ENCODE measurements around the gene TINAGL1.

DNA sequence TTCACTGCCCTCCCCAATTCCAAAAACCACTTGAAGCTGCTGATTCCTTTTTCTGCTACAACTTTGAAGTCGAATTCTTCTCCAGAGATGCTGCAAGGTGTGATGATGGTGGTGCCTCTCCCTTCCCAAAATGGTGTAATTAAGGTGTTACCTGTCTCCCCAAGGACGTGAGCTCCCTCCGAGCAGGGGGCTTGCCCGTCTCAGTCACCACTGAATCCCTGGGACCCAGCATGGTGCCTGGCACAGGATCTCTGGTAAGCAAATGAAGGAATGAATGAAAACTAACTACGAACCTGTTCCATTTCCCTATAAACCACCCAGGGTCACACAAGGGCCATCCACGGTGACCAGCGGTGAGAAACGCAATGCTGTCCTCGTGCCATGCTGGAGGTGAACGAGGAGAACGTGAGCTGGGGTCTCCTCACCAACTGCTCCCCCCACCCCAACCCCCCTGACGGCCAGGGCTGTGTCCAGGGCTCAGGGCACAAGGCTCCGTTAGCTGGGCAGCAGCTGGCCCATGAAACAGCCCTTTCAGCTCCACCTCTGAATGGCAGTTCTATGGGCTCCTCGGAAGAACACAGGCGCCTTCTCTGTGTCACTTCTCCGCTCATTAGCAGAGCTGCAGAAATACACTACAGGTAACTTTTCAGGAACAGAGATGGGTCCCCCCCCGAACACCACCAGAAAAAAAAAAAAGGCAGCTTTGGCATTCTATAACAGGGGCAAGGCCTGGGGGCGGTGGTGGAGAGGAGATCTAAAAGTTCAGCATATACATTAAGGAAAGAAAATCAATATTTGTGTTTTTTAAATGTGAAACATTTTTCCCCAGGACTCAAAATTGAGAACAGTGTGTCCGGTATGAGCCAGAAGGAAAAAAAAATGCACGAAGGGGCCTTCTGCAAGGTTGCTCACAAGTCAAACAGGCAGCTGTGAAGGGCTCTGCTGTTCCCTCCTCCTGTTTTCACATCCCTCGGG lies 2.3 kb upstream of the MATN1 start:
- PRO-cap = no peak

DNA sequence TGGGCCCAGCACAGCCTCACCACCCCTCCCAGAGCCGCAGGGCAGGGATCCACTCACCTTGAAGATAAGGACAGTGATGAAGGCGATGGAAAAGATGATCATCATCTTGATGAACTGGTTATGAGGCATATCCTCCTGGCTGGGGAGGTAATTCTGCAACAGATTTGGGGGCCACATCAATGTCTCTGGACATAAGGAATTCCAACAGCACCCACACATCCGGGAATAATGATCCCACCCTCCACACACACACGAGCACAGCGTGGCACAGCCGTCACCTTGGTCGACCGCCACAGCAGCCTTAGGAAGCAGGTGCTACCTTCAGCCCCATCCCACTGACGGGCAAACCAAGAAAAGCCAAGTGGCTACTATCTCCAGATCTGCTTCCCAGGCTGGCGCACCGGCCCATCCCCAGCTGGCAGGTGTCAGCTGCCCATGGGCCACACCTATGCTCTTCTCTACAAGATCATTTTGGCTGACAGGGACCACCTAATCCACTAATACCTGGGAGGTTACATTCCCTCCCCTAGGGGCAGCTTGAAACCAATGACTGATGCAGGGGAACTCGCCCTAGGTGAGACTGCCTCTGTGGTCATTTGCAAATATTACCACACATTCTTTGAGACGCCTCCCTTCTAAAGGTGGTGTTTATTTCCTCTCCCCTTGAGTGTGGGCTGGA lies 14.3 kb upstream of the MATN1 start:
- PRO-cap = no peak

- PRO-cap = no peak
These were observed 8.5 kb downstream of the LAPTM5 start for GRCh38 chr1:30749074-30749444.

GRCh38 chr1:30788513-30789123 lies 31.0 kb upstream of the LAPTM5 start:
- PRO-cap = no peak

GRCh38 chr1:30895229-30896125 lies 13.1 kb downstream of the SDC3 start:
- PRO-cap = no peak

- PRO-cap = no peak
These were observed 2.6 kb upstream of the SDC3 start for GRCh38 chr1:30911152-30911546.

- PRO-cap = no peak
These were observed 25.4 kb upstream of the SDC3 start for GRCh38 chr1:30933982-30934258.

- PRO-cap = no peak
These were observed 55.3 kb downstream of the PUM1 start for GRCh38 chr1:31010188-31010567.

GRCh38 chr1:31046905-31047495 lies 18.5 kb downstream of the PUM1 start:
- PRO-cap = no peak

GRCh38 chr1:31072184-31072897 lies 6.8 kb upstream of the PUM1 start:
- PRO-cap = no peak

GRCh38 chr1:31348729-31349024 lies 24.2 kb downstream of the FABP3 start:
- PRO-cap = no peak

GRCh38 chr1:31384486-31384881 lies 11.6 kb upstream of the FABP3 start:
- PRO-cap = no peak

- PRO-cap = unidirectional peak, minus-strand start at chr1:31422773
These were observed 9.6 kb downstream of the SERINC2 start for GRCh38 chr1:31422393-31423174.

DNA sequence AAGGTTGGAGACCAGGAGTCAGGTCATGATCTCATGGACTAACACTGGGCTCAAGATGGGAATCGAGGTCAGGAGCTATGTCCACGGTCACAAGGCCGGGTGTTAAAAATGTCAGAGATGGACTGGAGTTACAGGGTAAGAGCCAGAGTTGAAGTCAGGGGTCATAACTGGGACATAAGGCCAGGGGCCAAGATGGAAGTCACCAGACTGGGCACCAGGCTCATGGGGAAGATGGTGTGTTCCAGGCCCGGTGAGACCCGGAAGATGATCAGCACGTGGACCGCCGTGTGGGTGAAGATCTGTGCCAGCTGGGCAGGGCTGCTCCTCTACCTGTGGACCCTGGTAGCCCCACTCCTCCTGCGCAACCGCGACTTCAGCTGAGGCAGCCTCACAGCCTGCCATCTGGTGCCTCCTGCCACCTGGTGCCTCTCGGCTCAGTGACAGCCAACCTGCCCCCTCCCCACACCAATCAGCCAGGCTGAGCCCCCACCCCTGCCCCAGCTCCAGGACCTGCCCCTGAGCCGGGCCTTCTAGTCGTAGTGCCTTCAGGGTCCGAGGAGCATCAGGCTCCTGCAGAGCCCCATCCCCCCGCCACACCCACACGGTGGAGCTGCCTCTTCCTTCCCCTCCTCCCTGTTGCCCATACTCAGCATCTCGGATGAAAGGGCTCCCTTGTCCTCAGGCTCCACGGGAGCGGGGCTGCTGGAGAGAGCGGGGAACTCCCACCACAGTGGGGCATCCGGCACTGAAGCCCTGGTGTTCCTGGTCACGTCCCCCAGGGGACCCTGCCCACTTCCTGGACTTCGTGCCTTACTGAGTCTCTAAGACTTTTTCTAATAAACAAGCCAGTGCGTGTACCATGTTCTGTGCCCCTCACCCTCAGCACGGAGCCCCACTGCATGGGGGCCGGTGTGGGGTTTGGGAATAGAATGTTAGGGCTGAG lies 21.1 kb downstream of the SERINC2 start:
- PRO-cap = no peak

DNA sequence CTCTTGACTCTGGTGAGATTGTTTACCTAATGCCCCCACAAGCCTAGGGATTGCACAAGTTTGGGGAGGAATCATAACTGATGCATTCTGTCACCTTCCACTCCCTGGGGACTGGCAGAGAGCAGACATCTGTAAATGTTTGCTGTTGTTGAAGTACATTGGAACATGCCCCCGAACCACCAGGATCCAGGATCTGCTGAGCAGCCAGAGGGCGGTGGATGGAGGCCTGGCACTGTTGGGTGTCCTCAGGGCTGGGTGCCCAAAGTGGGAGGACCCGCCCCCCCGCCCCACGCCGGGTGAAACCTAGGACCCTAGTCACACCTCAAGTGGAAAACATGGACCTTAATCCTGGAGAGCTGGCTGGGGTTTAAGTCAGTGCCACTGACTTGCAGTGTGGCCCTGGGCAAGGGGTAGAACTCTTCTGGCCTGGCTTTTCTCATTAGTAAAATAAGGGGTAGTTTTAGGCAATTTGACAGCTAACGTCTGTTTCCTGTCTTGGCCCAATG lies 32.2 kb downstream of the SERINC2 start:
- PRO-cap = no peak

DNA sequence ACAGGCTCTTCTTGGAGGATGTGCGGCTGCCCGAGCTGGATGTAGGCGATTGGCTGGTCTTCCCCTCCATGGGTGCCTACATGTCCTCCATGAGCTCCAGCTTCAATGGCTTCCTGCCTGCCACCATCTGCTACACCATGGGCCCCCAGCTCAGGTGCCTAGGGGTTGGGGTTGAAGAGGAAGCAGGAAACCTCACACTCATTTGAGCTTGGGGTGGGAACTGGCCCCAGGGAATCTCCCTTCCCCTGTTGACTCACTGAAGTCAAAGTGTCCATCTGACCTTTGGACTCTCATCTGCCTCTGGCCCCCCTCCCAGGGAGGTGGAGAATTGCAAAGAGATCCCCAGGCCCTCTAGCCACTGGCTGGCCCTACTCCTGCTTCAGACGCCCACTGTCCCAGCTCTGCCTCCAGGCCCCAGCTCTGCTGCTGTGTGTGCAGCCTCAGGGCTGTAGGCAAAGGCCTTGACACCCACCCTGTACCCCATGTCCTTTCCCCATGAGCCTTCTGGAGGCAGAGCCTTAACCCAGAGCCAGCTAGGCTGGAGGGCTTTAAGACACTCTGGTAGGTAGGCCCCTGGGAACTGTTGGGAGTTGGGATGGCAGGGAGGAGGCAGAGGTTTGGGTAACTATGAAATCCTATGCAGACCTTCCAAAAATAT lies 67.1 kb upstream of the TINAGL1 start:
- PRO-cap = no peak

GRCh38 chr1:31548892-31549488 lies 27.3 kb upstream of the TINAGL1 start:
- PRO-cap = unidirectional peak, plus-strand start at chr1:31549399

GRCh38 chr1:31549489-31550226 lies 26.7 kb upstream of the TINAGL1 start:
- PRO-cap = no peak

DNA sequence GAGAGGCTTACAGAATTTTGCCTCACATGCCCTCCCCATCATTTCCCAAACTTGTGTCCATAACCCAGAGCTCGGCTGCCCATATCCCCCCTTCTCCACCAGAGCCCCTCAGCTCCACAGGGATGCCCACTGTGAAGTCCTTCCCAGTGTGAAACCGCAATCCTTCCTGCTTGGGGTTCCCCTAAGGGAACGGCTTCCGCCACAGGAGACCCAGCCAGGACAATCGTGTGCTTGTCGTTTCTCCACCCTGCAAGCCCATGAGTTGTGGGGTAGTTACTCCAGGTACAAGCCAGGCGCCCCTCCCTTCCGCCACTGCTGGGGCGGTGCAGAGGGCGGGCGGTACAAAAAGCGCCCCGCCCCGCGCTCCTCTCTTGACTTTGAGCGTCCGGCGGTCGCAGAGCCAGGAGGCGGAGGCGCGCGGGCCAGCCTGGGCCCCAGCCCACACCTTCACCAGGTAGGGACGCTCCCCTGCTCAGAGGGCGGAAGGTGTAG lies at the start of gene TINAGL1:
Gene TINAGL1, plus strand, starts transcription at position 374 of the 492 bp plus-strand sequence.
- PRO-cap = bidirectional peak, plus-strand start at position 370 of the sequence, minus-strand start at position 259 of the sequence

DNA sequence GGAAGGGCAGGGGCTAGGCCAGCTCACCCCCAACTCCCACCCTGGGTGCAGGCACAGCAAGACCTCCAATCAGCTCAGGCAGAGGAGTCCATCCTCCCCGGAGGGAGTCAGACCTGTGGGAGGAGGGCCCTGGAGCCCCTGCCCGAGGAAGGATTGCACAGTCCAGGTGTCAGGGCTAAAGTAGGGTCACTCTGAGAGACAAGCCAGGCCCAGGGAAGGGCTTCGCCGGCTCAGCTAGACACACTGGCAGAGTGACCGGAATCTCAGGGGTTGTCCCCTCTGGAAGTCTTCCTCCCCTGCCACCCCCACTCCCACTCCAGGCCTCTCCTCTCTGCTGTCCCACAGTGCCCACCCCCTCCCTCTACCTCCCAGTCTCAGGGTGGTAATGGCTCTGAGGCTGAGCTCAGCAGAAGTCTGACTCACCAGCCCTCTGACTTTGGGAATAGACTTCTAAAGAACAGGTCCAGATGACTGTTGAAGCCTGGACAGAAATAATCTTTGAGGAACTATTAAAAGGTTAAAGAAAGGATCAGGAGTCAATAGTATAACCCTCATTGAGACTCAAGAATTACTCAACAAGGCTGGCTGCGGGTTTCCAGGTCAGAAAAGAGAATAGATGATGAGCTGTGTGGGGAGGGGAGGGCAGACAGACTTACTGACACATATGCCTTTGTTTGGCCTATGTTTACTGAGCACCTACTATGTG lies 8.0 kb downstream of the HCRTR1 start:
- PRO-cap = no peak